Hepatocyte (in vitro differentiated cells and primary cell): ENCODE measurements around a stretch of chr7.

- RAMPAGE, long total RNA: no peak
- RRBS: 88% methylated on average over 3 of the region's 14 CpGs
Measured at GRCh38 chr7:154676277-154677082, 326.4 kb downstream of the PAXIP1 start.

DNA sequence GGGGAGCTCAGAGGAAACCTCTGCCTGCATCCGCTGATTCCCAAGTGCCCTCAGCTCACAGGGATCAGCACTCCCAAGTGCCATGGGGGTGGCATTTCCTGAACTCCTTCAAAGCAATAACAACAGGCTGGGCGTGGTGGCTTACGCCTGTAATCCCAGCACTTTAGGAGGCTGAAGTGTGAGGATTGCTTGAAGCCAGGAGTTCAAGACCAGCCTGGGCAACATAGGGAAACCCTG, 74.0 kb downstream of the PAXIP1 start:
- RAMPAGE, long total RNA: no peak
- RRBS: no CpG with 5 or more reads among the region's 3 CpGs

GRCh38 chr7:155003254-155003795, 401 bp upstream of the PAXIP1 start:
- RAMPAGE, long total RNA: no peak
- RRBS: under 1% methylated on average over 15 of the region's 65 CpGs

- RAMPAGE, long total RNA: no peak
- RRBS: no CpG with 5 or more reads among the region's 15 CpGs
Measured at GRCh38 chr7:155227875-155228322, 69.8 kb upstream of the INSIG1 start.

DNA sequence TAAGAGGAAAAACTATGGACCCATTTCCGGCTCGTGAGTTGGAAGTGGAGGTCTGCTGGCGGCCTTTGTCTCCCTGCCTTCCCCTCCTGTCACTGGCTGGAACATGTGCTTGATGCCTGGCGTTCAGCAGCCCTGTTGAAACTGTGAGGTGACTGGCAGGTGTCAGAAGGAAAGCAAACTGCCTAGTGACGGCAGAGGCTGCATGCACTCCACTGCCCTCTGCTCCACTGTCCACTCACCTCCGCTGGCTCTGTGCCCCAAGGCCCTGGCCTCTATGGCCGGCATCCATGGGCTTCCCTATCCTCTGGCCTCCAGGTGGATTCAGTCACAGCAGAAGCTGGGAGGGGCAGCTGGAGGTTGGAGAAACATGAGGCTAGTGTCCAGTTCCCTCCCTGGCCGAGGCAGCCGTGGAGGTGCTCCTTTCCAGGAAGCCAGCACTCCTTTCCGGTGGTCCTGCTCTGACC, 31.3 kb upstream of the INSIG1 start:
- RAMPAGE, long total RNA: no peak
- RRBS: no CpG with 5 or more reads among the region's 10 CpGs

GRCh38 chr7:155298688-155299086, 1.0 kb downstream of the INSIG1 start:
- RAMPAGE, long total RNA: no peak
- RRBS: 2% methylated on average over 5 of the region's 12 CpGs

GRCh38 chr7:155590992-155591675, 44.8 kb upstream of the CNPY1 start:
- RAMPAGE, long total RNA: no peak
- RRBS: no CpG with 5 or more reads among the region's 16 CpGs

DNA sequence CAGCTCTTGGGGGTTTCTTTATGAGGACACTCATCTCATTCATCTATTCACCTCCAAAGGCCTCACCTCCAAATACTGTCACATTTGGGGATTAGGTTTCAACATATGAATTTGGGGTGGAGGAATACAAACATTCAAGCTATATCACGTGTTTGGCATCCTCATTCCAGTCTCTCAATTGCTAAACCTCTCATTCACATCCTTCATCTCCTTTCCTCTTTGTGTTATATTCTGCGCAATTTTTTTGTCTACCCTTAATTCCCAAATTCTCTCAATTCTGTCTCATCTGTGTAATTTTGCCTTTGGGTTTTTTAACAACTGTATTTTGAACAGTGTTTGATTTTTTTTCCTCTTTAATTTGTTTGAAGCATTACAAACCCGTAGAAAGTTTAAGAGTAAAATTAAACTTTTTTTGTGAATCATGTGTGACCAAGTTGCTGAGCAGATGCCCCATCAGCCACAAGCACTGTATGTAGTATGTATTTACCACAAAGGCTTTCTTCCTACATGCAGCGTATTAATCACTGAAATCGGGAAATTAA, 5.4 kb upstream of the RBM33 start:
- RAMPAGE, long total RNA: no peak
- RRBS: no CpG with 5 or more reads among the region's 5 CpGs

DNA sequence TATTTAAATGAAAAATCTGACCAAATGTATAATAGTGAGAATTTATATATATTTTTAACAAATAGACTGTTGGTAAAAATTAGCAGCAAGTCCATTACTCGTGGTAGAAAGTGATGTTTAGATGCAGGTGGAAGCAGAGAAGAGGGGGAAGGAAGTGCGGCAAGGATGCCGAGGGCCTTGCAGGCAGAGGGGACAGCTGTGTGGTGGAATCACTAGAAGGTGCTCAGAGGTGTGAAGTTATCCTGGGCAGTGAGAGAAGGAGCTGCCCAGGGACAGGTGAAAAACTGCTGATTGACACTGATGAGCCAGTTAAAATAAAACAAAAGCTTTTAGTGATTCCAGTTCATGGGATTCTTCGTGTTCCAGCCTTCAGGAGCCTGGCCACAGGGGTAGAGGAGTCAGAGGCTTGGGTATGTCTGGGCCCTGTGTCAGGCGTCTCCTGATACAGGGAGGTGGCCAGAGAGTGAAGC, 79.6 kb downstream of the SHH start:
- RAMPAGE, long total RNA: no peak
- RRBS: no CpG with 5 or more reads among the region's 5 CpGs

- RAMPAGE, long total RNA: no peak
- RRBS: no CpG with 5 or more reads among the region's 14 CpGs
Measured at GRCh38 chr7:155778123-155778919, 33.9 kb downstream of the SHH start.

- RAMPAGE, long total RNA: no peak
- RRBS: no CpG with 5 or more reads among the region's 17 CpGs
Measured at GRCh38 chr7:155959818-155960465, 147.7 kb upstream of the SHH start.

GRCh38 chr7:156402281-156402798, 238.2 kb upstream of the RNF32 start:
- RAMPAGE, long total RNA: no peak
- RRBS: 95% methylated on average over 5 of the region's 12 CpGs

DNA sequence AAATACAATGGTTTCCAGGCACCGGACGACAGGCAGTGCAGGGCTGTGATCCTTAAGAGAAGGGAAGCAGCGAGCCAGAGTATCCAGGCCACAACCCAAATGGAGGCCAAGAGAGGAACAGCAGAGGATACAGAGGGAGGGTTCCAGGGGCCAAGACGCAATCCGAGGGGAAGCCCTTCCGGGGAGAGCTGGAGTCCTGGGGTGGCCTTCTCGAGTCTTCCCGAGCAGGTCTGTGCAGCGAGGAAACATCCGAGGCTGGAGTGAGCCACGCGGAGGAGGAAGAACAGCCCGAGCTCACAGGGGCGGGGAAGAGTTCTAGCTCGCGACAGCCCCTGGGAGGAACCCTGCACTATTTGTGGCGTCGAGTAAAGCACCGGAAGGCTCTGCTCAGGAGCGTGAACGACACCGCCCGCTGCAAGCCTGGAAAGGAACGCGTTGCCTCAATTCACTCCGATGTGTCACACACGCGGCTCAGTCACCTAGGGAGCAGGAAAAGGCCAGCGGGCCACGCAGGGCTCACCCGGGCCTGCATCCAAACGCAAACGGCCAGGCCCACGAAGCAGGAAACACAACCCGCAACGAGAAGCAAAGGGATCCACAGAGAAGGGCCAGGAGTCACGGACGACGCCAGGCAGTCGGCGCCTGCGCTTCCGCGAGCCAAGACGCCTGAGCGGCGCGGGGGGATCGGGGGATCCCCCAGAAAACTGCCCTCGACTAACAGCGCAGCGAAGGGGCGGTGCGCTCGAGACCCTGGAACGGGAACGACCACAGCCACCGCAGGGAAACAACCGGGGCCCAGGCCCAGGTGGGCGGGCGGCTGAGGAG, 833 bp upstream of the RNF32 start:
- RAMPAGE, long total RNA: no peak
- RRBS: 4% methylated on average over 3 of the region's 61 CpGs

- RAMPAGE, long total RNA: no peak
- RRBS: no CpG with 5 or more reads among the region's 18 CpGs
Measured at GRCh38 chr7:156659901-156660884, 19.6 kb downstream of the RNF32 start.

- RAMPAGE, long total RNA: no peak
- RRBS: no CpG with 5 or more reads among the region's 10 CpGs
Measured at GRCh38 chr7:156664946-156665824, 24.6 kb downstream of the RNF32 start.

DNA sequence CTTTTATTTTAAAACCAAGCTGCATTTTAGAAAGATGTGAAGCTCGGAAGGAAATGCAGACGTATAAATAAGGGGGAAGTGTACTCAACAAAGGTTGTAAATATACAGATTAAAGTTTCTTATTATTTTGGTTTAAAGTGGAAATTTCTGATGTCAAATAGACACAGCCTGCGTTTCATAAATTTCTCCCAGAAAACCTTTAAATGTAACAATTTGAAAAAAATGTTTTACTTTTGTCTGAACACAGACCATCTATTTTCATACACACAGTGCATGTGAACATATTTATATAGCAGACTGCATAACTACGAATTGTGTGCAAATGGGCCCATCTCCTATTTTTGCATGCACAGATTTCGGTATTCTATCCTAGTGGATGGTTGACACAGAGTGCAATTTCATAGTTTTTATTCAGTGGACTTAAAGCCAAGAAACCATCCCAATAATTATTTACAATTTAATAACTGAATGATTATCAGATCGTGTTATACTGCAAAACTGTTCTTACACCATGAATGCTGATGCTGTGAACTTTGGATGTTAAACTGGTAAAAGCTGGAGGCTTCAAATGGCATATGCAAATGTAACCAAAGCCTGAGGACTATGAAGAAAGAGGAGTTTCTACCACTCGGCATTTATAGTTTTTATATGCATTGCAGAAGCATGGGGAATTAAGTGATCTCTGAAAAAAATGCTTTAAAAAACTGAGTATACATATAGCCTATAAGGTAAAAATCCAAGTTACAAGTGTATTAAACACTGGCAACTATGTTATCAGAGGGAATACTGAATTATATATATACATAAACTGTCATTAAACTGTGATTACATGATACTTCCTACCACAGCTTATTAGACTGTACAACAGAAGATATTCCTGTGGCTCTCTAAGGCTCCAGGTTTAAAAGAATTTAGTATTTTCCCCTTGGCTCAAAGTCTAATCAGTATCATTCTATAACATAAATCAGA, 42.3 kb downstream of the RNF32 start:
- RAMPAGE, long total RNA: no peak
- RRBS: no CpG with 5 or more reads among the region's 7 CpGs

DNA sequence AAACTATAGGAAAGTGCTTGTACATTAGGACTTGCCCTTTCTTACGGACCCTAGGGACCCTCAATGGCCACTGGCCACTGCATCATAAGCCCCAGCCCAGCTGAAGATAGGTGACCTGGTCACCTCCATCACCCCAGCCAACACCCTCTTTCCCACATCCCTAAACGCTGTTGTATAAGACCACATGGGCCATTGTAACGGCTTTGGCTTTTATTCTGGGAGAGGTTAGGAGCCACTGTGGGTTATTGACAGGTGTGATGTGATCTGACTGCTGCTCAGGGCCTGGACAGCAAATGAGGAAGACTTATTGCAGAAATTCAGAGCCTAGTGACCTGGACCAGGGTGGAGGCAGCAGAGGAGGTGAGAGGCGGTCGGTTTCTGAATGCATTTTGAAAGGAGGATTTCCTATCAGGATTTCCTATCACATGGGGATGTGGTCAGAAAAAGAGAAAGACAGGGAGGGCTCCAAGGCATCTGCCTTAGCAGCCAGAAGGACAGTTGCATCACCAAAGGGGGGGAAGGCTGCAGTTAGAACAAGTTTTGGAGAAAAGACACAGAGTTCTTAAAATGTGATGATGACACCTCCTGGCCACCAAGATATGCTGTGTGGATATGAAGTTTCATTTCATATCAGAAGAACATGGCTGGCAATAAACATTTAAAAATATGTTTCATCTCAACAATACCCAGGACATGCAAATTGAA, 2.3 kb upstream of the LMBR1 start:
- RAMPAGE, long total RNA: no peak
- RRBS: no CpG with 5 or more reads among the region's 5 CpGs

DNA sequence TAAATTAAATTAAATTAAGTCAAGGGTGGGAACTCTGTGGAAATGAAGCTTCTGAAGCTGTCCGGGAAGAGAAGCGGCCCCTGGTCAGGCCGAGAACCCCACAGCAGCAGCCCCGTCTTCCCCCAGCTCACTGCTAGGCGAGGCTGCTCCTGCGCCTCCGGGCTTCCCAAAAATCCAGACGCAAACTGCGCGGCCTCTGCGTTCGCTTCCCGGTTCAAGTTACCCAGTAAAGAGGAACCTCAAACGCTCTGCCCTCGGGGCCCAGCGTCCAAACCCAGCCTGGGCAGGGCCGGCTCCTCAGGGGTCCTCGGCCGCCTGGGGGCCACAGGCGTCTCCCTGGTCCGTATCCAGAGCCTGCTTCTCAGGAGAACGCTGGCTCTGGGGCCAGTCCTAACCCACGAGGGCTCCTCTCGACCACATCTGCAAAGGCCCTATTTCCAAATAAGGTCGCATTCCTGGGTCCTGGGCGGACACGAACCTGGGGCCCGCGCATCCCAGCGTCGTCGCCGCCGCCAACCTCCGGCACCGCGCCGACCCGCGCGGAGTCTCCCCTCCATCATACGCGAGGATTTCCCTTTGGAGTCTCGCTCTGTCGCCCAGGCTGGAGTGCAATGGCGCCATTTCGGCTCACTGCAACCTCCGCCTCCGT, 747 bp upstream of the NOM1 start:
- RAMPAGE, long total RNA: no peak
- RRBS: 67% methylated on average over 14 of the region's 49 CpGs

- RAMPAGE, long total RNA: no peak
- RRBS: 2% methylated on average over 13 of the region's 33 CpGs
Measured at GRCh38 chr7:157000033-157000406, 10.4 kb downstream of the MNX1 start.

GRCh38 chr7:157248268-157248784, 88.5 kb upstream of the DNAJB6 start:
- RAMPAGE, long total RNA: no peak
- RRBS: no CpG with 5 or more reads among the region's 14 CpGs